Measurements from ENCODE around the genes ZBTB5 and FOXD4L6.

DNA sequence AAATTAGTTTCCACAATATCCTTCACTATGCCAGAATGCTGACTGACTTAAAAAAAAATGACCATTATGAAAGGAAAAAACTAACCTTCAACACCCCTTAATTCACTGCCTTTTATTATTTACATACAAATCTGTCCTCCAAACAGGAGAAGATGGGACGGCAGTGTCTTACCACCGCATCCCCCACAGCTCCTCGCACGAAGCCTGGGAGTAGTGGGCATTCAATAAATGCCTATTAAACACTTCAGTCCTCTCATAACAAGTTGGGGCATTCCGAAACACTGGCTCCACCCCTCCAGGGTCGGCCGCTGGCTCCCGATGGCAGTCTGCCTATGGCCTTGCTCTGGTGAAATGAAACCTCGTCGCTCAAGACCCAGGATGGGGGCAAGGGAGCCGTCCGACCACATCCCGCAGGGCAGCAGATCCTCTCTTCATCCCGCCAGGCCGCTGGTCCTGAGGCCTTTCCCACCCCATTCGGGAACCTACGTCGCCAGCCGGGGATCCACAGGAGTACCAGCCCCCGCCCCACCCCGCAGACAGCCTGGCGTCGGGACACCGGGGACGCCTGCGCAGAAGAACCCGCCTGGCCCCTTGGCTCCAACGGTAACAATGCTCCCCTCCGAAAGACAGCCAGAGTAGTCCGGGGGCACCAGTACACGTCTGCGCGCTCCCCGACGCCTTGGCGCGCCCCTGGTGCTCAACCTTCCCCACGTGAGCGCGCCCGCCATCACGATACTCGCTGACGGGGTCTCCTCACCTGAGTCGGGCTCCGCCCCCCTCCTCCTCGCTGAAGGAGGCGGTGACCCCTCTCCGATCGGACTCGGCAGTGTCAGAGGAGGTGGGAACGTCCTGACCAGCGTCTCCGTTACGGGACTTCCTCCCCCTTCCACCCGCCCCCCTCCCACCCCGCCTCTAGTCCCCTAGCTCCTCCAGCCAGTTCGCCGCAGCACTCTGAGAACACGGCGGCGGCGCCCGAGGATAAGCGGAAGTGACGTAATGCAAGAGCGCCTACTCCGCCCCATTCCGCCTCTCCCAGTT is at the start of gene ZBTB5:
Gene ZBTB5 (minus strand): TSS at position 993 of the 1,038 bp plus-strand sequence.
- PRO-cap, result bidirectional peak, plus-strand start at position 298 of the sequence, minus-strand start at position 206 of the sequence; bidirectional peak, plus-strand start outside the sequence, minus-strand start at position 953 of the sequence

- PRO-cap, result bidirectional peak, plus-strand start at chr9:37465973, minus-strand start at chr9:37465790
Observed at GRCh38 chr9:37465724-37465864, 344 bp upstream of the ZBTB5 start.

DNA sequence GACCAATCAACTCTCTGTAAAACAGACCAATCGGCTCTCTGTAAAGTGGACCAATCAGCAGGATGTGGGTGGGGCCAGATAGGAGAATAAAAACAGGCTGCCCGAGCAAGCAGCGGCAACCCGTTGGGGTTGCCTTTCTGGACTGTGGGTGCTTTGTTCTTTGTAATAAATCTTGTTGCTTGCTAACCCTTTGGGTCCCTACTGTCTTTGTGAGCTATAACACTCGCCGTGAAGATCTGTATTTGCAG is 894 bp upstream of the TRMT10B start:
- PRO-cap, result no peak

DNA sequence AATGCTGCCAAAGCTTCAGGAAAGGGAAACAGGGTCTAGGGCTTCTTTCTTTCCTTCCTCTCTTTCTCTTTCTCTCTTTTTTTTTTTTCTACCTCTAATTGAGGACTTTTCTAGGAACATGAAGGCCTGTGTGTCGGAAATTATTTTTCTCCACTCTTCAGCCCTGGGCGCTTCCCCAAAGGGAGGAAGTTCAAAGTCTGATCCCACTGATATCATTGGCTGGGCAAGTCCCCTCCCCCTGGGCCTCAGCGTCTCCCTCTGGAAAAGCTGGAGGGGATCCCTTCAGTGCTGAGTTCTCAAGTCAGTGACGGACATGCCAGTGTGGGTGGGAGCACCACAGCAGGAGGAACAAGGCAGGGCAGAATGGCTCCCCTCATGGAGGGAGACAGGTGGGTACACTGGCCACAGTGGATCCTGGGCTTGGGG is 24.0 kb upstream of the SLC25A51 start:
- PRO-cap, result no peak

GRCh38 chr9:37936729-37937352 is 32.9 kb upstream of the SLC25A51 start:
- PRO-cap, result no peak

DNA sequence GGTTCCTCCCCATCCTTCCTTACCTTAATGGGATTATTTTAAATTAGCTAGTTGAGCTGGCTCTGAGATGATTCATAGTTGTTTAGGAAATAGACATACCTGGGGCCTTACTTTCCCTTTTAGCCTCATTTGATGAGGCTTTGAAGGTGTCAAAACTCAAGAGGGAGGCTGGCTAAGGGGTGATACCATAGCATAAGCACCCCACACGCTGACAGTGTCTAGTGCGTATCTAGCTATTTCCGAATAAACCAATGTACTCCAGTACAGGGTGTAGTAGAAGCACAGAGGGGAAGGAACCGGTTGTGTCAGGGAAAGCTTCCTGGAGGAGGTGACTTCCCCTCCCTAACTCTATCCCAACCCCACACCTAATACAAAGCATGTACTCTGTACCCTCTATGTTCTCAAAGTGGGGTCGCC is 63.3 kb upstream of the SLC25A51 start:
- PRO-cap, result unidirectional peak, minus-strand start at position 245 of the sequence

DNA sequence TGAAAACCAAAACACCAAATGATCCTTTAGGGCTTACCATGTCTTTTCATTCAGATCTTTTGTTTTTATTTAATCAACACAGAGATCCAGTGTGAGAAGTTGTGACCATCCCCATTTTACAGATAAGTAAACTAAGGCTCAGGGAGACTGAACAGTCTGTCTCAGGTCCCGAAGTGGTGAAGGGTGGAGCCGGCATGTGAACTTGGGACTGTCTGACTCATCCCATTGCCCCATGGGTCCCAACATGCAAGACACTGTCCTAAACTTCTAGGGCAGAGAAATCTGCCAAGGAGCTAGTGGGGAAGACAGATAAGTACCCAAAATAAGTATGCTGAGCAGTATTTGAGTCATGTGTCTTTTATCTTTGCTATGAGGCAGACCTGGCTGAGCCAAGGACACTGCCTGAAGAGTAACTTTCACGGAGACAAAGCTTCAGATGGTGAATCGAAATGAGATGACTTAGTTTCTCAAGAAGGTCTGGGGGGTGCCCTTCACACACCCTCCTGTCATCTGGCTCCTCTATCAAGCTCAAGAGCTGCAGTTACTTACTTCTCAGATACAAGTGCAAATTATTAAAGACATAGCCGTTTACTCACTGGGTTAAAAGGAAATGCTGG is 64.4 kb upstream of the SLC25A51 start:
- PRO-cap, result no peak

GRCh38 chr9:37984844-37985553 is 81.1 kb upstream of the SLC25A51 start:
- PRO-cap, result no peak

- PRO-cap, result no peak
Observed at GRCh38 chr9:38001121-38001969, 67.7 kb downstream of the SHB start.

GRCh38 chr9:38046651-38047710 is 22.0 kb downstream of the SHB start:
- PRO-cap, result no peak

DNA sequence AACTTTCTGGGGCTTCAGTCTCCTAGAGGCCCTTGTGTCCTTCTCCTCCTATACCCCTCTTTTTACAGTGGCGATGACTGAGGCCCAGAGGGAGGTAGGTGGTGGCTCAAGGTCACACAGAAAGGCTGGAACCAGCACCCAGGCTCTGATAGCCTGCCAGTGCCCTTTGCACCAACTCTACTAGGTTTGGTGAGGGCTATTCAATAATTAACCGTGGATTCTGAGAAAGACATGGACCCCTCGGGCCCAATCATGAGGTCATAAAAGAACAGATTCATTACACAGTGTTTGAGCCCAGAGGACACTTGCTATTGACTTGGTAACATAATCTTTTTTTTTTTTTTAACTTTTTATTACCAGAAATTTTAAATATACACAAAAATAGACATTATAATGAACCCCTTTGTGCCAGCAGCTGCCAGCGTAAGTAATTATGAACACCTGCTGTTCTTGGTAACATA is 6.1 kb upstream of the ALDH1B1 start:
- PRO-cap, result no peak

- PRO-cap, result no peak
Observed at GRCh38 chr9:38434729-38435220, 10.5 kb upstream of the IGFBPL1 start.

DNA sequence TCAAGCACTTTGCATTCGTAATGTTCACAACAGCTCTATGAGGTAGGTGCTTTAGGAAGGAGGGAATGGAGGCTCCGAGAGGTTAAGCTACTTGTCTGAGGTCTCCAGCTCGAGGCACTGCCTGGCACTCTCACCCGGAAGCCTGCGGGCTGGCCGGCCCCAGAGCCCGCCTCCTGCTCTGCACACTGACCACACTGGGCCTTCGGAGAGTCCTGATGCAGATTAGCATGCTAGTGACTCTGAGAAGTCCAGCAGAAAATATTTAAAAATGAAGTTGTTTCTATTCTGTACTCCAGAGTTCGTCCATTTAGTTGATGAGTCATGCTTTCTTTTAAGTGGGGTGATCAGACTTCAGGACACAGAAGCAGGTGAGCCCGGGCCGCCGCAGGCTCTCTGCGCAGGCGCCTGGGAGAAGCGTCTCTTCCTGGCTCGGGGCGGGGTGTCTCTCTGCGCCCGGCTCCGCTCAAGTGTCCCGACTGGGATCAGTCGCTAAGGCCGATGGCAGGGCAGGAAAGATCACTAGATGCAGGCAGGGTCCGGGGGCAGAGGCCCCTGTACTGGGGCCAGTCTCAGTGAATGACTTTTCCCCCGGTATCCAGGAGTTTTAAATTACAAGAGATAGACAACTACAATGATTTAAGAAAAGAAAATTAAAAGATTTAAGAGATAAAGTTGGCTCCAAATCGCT is 32.5 kb downstream of the FAM240B start:
- PRO-cap, result bidirectional peak, plus-strand start at position 492 of the sequence, minus-strand start at position 119 of the sequence

DNA sequence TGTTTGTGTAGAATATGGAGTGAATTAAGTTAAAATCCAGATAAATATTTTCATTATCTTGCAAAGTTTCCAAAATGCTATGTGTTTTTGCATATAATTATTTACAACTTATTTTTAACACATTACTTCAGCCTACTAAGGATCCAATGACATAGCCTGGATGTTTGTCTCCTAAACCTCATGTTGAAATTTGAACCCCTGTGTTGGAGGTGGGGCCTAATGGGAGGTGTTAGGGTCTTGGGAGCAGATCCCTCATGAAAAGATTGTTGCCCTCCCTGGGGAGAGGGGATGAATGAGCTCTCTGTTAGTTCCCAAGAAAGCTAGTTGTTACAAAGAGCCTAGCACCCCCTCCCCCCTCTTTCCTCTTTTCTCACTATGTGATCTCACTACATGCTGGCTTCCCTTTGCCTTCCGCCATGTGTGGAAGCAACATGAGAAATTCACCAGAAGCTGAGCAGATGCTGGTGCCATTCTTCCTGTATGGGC is 196.0 kb downstream of the SPATA31A1 start:
- PRO-cap, result no peak

GRCh38 chr9:39874108-39874289 is 518.5 kb downstream of the SPATA31A1 start:
- PRO-cap, result no peak

GRCh38 chr9:41006580-41007615 is 121.6 kb downstream of the FOXD4L6 start:
- PRO-cap, result no peak

GRCh38 chr9:41128546-41128943 is at the start of gene FOXD4L6:
Gene FOXD4L6 (minus strand): TSS chr9:41128681.
- PRO-cap, result no peak

- PRO-cap, result unidirectional peak, minus-strand start at chr9:41643886
Observed at GRCh38 chr9:41643389-41644371, 454.6 kb upstream of the ZNG1F start.

DNA sequence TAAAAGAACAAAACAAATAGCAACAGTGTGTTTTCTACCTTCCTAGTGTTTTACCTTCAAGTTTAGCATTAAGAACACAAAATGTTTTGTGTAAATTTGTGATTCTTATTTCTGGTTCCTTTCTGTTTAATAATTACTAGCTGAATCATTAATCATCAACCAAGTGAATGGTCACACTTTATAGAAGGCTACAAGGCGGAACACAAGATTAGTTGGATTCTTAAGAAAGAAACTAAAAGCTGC is 456.1 kb downstream of the CNTNAP3B start:
- PRO-cap, result no peak

DNA sequence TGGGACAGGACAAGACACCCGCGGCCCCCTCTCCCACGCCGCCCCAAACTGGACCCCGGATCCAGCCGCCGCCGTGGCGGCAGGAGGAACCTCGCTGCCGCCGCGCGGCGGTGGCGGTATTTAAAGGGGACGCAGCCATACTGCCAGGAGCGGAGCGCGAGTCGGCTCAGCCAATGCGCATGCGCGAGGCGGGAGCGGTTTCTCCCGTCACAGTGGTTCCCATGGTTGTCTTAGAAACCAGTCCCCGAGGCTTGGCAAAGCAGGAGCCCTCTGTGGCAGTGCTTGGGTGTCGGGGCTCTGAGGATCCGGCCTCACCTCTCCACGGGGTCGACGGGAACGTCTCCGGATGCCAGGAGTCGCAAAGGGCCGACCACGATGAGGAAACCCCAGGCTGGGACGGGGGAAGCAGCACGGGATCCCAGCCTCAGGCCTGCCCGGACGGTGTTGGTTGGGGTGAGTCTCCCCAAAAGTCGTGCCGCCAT is 664.1 kb downstream of the SPATA31A7 start:
- PRO-cap, result unidirectional peak, plus-strand start at position 184 of the sequence

Measured in bronchus (tissue), 1 donor.